Skeletal muscle satellite cell (primary cell): ENCODE results near the genes TAOK2, GDPD3, CD2BP2 and TBC1D10B.

DNA sequence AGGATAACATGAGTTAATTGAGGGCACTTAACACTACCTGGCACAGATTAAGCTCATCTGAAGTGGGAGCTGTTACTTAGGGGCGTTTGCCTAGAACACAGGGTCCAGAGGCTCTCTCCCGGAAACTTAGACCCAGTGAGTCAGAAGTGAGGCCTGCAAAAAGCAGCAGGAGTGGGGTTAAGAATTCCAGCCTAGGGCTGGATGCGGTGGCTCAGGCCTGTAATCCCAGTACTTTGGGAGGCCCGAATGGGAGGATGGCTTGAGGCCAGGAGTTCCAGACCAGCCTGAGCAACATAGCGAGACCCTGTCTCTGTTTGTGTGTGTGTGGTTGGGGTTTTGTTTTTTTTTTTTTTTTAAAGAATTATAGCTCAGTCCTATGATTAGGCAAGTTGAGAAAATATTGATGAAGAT is 1.5 kb downstream of the MVP start:
- CAGE, long polyA plus RNA, result no peak

- CAGE, long polyA plus RNA, result no peak
These were observed 479 bp upstream of the KCTD13 start for GRCh38 chr16:29926393-29927016.

DNA sequence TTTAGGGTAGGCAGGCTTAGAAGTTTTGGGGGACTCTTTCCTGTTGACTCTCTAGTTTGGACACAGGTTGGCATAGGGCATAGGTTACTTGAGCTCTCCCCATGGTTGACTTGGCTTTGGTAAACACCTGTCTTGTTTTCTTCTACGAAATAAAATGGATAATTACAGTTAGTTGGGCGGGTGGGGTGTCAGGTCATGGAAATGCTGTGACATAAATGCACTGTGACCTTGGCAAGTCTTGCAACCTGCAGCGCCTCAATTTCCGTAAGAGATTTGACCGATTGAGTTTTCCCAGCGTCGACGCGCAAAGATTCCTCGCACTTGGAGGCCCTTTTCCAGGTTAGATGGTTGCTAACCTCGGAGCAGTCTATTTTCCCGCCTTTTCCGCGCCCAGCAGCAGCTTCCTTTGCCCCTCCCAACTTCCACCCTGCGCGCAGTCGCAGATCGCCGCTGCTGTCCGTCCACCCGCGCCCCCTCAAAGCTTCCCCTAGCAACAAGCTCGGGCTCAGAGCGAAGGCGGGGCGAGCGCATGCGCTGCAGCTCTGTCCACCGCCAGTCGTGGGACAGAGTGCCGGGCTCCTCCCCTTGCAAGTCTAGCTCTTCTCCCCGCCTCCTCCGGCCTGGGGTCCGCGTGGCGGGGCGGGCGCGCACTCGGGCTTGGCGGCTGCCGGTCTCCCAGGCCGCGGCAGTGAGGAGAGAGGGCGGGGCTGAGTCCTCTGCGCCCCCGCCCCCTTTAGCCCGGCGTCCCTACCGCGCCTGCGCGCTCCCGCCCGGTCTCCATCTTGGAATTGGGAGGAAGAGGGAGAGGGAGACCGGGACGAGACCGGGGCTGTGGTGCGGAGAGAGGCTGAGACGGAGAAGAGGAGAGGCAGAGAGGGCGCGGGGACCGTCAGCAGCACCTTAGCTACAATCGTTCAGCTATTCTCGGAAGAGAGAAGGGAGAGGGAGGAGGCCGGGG is at the start of gene TAOK2:
TAOK2 (plus strand) TSS at position 776 of the 958 bp plus-strand sequence.
- CAGE, long polyA plus RNA, result no peak

- CAGE, long polyA plus RNA, result no peak
These were observed 3.0 kb downstream of the HIRIP3 start for GRCh38 chr16:29992318-29992904.

DNA sequence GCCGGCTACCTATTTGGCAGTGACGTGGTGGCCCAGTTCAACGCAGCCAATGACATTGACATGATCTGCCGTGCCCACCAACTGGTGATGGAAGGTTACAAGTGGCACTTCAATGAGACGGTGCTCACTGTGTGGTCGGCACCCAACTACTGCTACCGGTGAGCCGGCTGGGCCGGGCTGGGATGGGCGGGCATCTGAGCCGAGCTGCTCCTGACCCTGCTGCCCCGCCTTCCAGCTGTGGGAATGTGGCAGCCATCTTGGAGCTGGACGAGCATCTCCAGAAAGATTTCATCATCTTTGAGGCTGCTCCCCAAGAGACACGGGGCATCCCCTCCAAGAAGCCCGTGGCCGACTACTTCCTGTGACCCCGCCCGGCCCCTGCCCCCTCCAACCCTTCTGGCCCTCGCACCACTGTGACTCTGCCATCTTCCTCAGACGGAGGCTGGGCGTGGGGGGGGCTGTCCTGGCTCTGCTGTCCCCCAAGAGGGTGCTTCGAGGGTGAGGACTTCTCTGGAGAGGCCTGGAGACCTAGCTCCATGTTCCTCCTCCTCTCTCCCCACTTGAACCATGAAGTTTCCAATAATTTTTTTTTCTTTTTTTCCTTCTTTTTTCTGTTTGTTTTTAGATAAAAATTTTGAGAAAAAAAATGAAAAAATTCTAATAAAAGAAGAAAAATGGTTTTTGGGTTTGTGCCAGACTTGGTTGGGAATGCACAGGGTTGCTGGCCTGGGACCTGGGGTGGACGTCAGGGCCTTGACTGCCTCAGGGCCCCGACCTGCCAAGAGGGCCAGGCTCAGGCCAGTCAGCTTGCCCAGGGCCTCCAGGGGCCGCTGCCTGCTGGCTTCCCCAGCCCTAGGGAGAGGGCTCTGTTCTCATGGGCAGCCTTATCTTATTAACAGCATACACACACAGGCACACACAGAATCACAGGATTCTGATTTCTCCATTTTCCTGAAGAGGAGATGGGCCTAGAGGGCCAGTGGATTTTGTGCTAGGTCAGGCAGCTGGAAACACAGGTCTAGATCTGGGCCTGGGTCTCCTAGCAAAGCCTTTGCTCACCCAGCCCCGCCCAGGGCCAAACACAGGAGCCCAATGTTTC is 6.7 kb downstream of the TBX6 start:
- CAGE, long polyA plus RNA, result no peak

DNA sequence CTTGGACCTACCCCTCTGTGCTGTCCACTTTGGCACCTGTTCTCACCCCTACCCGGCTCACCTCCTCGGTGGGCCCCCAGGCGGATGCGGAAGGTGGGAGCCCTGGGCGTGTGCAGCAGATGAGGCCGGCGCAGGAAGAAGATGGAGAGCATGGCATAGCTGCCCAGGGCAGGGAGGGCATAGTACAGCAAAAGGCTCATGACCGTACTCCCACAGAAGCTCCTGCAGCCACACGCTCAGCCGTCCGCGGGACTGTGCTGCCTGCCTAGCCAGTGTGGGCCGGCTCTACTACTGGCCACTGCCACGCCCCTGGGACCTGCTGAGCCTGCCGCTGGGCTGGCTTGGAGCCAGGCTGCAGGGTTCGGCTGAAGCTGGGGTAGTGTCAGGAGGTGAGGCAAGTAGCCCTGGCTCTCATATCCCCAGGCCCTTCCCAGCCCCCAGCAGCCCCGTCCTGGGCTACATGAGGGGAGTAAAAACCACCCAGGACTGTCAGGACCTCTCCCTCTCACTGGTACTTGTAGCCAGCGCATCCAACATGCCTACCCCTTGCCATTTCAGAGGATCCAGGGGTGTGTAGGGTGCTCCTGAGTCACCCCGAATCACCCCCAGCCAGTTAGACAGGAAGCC is at the start of gene GDPD3:
GDPD3 (minus strand) TSS at position 259 of the 627 bp plus-strand sequence.
- CAGE, long polyA plus RNA, result no peak

- CAGE, long polyA plus RNA, result no peak
These were observed 563 bp downstream of the CORO1A start for GRCh38 chr16:30183951-30184379.

DNA sequence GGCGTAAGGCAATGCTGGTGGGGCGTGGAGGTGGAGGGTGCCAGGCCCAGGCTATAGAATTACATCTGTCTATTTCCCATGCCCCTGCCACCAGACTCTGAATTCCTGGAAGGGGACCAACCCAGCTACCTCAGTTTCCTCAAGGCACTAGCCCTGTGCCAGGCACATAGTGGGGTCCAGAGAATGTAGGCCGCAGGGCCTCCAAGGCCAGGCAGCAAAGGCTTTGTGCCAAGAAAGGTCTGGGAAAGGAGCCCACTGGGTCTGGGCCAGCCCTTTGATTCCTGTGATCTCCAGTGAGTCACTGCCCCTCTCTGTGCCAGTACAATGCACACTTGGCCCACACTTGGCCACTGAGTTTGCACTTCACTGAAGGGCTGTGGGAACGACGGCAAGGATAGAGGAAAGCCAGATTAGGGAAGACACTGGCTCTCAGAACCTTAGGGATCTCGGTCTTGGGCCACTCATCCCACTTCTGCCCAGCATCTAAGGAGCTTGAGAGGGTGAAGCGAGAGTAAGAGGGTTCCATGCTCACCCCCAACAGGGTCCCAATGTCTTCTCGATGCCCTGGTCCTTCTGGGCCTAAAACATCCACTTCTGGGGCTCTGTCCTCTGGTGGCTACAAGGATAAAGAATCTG is 3.0 kb downstream of the CD2BP2 start:
- CAGE, long polyA plus RNA, result no peak

- CAGE, long polyA plus RNA, result start-site peak on the minus strand at chr16:30355248-30355288, 26 and 32 reads in 2 replicates
These were observed at the start of gene CD2BP2 for GRCh38 chr16:30354847-30355607. Gene CD2BP2 (minus strand): TSS chr16:30355308.

DNA sequence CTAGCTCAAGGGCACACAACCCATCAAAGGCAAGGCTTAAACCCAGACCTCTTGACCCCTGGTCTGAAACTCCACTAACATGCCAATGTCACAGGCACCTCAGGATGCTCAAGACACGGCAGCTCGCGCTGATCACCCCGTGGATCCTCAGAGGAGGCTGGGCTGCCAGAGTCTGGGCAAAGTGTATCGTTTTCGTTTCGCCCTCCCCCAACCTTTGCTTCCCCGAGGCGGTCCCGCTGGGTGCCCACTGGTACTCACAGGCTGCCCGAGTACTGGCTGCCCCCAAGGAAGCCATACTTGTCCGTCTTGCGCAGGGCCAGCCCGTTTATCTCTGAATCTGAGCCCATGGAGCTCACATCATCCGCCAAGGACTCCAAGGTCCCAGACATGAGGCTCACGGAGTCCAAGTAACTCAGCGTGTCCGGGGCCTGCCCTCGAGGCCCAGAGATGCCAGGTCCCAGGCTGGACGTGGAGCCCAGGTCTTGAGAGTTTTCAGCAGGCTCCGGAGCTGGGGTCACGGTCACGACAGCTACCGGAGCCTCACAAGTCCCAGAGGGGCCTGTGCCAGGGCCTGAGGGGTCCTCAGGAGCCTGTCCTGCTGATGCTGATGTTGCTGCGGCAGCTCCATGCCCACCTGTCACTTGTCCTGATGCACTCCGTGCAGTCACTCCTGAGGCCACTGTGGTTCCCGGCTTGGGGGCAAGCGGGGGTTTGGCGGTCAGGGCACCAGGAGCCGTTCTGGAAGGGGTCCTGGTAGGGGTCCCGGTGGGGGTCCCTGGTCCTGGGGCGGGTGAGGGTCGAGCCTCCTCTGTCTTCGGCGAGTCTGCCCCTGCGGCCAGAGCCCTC is 1.1 kb downstream of the TBC1D10B start:
- CAGE, long polyA plus RNA, result no peak

DNA sequence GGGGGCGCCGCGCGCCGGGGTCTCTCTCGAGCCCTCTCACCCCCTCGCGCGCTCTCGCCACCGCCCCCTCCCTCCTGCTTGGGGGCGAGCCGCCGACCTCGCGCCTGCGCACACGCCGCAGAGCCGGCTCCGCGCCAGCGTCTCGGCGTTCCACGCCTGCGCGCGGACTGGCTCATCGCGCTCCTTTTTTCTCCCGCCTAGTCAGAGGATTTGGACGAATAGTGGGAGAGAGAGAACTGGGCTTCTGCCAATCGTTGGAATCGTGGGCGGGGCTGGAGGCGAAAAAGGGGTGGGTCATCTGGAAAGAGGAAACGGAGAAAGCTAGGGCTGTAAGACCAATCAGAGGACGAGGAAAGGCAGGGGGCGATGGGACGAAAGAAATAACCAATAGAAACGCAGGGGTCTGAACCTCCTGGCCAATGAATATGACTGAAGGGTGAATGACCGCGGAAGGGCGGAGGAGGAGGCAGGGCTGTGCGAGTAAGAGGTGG is at the start of gene TBC1D10B:
TBC1D10B (minus strand) TSS at position 144 of the 491 bp plus-strand sequence.
- CAGE, long polyA plus RNA, result no peak

GRCh38 chr16:30399834-30400955 is 5.0 kb downstream of the ZNF48 start:
- CAGE, long polyA plus RNA, result no peak

DNA sequence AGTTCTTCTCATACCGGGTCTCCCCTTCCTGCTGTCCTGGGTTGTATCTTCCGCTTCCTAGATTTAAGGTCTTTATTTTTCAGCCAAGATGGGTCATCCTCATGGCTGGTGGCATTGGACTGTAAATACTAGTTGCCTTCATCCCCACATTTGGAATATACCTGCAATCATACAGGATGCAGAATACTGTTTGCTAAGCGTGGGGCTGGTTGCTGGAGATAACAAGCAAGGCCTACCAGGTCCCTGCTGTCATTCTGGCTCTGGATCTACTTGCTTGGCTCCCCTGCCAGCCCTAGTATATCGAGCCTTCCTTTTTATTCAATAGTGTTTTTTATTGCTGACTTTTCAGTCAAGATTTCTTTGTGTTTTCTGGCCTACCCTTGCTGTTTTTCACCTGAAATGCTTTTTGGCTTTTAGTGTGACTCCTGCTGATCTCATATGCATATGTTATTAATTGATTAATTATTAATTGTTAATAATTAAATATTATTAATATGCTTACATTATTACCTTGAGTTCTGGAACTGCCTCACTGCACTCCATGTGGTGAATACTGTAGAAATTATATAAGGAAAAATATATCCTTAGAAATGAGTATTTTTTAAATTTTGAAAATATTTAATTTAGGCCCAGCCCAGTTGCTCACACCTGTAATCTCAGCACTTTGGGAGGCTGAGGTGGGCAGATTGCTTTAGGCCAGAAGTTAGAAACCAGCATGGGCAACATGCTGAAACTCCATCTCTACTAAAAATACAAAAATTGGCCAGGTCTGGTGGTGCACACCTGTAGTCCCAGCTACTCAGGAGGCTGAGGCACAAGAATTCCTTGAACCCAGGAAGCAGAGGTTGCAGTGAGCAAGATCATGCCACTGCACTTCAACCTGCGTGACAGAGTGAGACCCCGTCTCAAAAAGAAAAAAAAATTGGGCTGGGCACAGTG is 2.1 kb upstream of the ZNF688 start:
- CAGE, long polyA plus RNA, result no peak

DNA sequence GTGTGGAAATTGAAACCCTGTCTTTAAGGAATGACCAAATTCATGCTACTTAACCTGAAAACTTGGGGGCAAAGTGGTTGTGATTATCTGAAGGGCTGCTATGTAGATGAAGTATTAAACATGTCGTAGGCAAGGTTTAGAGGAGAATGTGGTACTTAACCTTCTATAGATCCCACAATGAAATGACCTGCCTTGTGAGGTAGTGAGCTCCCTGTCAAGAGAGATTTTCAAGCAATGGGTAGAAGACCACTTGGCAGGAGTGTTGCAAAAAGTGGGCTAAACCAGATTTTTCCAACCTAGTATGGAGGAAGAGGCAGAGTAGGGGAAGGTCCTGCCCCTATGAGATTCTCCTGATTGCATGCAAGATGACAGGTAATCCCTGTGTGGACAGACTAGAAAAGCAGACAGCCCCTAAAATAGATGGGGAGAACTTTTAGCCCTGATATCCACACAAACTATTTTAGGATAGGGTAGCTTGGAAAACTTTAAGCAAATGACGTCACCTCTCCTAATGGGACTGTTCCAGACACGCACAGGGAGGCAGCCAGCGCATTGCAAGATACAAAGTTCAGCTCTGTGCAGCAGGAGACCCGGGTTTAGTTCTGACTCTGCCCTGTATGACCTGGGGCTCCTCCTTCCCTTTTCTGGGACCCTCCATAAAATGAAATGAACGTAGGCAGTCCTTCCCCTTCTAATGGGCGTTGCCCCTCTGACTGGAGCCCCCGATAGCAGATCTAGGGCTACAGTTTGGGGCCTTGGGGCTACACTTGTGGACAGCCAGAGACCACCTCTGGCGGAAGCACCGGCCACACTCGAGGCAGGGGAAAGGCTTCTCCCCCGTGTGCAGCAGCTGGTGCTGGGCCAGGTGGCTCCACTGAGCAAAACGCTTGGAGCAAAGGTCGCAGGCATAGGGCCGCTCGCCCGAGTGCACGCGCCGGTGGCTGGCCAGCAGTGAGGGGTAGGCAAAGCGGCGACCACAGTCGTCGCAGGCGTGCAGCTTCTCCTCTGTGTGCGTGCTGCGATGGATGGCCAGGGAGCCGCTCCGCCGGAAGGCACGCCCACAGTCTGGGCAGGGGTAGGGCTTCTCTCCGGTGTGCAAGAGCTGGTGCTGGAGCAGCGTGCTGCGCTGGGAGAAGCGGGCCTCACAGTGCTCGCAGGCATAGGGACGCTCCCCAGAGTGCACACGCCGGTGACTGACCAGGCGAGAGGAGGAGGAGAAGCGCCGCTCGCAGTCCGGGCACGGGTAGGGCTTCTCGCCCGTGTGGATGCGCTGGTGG is 6.2 kb downstream of the ZNF689 start:
- CAGE, long polyA plus RNA, result no peak

DNA sequence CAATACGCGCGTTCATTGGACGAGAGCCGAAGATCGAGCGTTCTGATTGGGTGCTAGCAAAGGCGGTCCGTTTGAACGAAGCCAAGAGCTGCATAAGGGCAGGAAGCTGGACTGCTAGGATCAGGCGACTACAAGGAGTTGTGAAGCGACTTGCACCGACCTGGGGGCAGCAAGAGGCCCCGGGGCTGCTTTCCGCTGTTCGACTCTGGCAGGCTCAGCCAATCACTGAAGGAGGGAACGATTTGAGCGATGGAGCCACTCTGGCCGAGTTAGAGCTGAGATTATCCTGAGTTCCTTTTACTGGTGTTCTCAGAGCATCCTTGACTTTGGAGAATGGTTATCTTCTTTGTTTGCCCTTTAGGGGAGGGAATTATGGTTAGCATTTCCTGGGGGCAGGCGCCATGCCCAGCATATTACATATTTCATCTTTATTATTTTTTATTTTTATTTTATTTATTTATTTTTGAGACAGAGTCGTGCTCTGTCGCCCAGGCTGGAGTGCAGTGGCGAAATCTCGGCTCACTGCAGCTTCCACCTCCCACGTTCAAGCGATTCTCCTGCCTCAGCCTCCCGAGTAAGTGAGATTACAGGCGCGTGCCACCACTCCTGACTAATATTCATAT is 350 bp upstream of the ZNF689 start:
- CAGE, long polyA plus RNA, result no peak

- CAGE, long polyA plus RNA, result no peak
These were observed 13.6 kb upstream of the ZNF689 start for GRCh38 chr16:30623428-30624550.

- CAGE, long polyA plus RNA, result no peak
These were observed 606 bp upstream of the PRR14 start for GRCh38 chr16:30650074-30650633.

GRCh38 chr16:30660870-30661097 is 2.6 kb downstream of the FBRS start:
- CAGE, long polyA plus RNA, result no peak

DNA sequence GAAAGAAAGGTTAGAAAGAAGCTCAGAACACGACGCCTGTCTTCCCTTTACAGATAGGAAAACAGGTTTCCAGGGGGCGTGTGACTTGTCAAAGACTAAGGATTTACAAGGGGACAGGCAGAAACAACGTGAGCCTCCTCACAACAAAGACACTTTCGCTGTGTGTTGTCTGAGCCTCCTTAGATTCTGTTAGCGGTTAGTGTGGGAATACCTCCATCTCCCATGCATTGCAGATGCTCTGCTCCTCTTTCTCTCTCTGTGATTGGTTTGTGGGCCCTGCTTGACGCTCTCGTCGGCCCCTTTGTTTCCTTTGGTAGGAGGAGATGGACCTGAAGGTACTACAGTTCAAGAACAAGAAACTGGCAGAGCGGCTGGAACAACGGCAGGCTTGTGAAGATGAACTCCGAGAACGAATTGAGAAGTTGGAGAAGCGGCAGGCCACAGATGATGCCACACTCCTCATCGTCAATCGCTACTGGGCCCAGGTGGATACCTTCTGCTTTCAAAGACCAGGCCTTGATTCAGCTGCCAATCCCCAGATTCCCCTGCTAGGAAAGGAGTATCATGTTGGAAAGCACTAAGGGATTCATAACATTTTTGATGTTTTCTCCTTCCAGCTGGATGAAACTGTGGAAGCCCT is 799 bp downstream of the RNF40 start:
- CAGE, long polyA plus RNA, result no peak

- CAGE, long polyA plus RNA, result no peak
These were observed 9.6 kb downstream of the ZNF629 start for GRCh38 chr16:30777133-30778113.